T47D (cell line): ENCODE data around the gene MEGF6.

- RRBS: 6% methylated on average over 3 of the region's 29 CpGs
These were observed 27.6 kb downstream of the ARHGEF16 start for GRCh38 chr1:3481778-3482679.

GRCh38 chr1:3610267-3611133, 808 bp downstream of the MEGF6 start:
- RRBS: 0% methylated on average over 1 of the region's 31 CpGs

DNA sequence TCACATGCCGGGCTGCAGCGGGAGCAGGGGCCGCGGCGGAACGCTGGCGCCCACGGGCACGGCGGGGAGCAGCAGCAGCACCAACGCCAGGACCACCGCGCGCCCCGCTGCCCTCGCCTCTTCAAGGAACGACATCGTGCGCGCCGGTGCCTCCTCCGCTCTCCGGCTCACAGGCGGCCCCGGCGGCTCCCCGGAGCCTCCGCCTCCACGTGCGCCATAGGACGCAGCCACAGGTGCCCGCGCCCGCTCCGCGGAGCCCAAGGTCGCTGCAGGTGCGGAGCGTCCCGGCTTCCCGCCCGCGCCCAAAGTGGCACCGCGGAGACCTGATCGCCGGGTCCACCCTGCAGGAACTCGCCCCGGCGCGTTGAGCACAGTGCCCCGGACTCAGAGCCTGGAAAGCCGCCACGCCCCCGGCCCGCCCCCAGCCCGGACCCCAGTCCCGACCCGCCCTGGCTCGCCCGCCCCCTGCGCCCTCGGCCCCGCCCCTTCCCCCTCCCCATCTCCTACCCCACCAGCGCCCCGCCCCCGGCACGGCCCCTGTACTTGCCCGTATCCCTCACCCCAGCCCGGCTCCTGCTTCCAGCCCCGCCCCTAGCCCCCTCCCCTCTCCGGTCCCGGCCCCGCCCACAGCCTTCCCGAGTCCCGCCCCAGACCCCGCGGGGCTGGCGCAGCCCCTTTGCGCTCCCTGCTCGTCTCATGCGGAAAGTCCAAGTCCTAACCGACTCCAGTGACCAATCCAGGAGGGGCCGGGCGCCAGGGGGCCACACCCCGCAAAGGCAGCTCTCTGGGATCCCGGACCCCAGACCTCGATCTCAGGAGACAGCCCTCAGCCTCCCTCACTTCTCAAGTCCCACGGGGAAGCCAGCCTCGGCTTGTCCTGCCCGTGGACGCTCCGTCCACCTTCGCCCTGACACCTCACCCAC, at the start of gene MEGF6:
Gene MEGF6 (minus strand): TSS at position 375 of the 923 bp plus-strand sequence.
- RRBS: 2% methylated on average over 31 of the region's 94 CpGs

GRCh38 chr1:3631574-3632448, 7.0 kb downstream of the TPRG1L start:
- RRBS: 69% methylated on average over 2 of the region's 35 CpGs

GRCh38 chr1:3844788-3845418, 12.1 kb downstream of the CEP104 start:
- RRBS: no CpG with 5 or more reads among the region's 4 CpGs

DNA sequence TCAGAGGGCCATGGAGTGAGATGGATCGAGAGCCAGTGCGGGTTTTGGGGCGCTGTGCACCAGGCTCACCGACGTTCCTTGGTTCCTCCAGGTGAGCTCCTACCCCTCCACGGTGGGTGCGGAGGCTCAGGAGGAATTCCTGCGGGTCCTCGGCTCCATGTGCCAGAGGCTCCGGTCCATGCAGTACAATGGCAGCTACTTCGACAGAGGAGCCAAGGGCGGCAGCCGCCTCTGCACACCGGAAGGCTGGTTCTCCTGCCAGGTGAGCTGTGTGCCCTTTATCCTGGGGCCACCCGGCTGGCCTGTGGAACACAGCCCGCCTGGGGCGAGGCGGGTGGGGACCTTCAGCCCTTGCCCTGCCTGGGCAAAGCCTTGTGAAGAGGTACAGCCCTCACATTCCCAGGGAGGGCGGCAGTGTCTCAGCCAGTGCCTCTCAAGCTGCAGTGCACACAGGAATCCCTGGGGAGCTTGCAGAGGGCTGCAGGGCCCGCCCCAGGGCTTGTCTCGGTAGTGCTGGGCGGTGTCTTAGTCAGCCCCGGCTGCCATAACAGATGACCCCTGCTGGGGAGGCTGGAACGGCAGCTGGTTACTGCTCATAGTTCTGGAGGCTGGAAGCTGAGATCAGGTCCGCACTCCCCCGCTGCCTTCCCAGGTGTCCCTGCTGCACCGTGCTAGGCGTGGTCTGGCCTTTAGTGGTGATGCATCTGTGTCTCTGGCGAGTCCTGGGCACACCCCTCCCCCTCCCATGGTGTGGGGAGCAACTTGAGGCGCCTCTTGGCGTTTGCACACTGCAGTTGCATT, 12.4 kb downstream of the DFFB start:
- RRBS: 91% methylated on average over 4 of the region's 31 CpGs

GRCh38 chr1:3890443-3890854, 9.6 kb downstream of the C1orf174 start:
- RRBS: 100% methylated on average over 1 of the region's 14 CpGs

DNA sequence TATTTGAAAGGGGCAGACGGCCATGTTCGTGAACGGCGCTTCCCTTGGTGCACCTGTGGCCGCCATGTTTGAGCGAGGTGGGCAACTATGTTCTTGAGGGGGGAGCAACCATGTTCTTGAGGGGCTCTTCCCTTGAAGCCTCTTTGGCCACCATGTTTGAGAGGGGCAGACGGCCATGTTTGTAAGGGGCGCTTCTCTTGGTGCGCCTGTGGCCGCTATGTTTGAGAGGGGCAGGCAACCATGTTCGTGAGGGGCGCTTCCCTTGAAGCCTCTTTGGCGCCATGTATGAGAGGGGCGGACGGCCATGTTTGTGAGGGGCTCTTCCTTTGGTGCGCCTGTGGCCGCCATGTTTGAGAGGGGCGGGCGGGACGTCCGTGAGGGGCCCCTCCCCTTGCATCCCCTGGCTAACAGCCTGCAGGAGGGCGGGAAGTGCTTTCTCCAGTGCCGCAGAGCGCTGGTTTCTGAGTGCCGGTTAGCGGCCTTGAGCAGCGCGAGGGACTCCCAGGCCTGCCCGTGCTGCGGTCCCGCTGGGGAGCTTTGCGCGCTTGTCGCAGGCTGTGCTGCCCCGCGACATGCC, 571 bp upstream of the C1orf174 start:
- RRBS: no CpG with 5 or more reads among the region's 36 CpGs

DNA sequence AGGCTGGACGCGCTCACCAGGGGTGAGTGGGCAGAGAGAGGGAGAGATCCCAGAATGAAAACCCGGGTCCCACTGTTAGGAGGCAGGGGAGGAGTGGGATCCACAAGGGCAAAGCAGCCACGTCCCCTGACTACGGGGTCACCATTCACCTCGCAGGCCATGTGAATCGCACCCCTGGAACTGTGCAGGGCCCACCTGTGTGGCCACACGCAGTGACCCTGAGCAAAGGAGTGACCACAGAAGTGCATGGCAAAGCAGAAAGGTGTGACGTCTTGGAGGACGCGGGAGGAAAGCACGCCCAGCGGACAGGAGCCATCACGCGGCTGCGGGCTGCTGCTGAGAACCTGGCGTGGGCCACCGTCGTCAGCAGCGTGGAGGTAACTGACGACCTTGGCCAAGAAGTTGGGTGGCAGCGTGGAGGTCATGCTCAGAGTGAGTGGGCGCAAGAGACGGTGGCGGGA, 76.7 kb upstream of the C1orf174 start:
- RRBS: no CpG with 5 or more reads among the region's 25 CpGs

GRCh38 chr1:4166051-4166352, 265.9 kb upstream of the C1orf174 start:
- RRBS: no CpG with 5 or more reads among the region's 3 CpGs

DNA sequence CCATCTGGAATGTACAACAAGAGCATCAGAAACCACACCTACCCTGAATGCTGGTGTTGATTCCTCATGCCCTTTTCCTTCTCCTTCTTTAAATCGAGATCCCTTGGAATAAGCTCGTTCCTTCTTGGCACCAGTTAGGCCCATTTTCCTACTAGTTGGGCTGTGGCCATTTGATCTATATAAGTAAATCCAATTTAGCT, 170.4 kb upstream of the AJAP1 start:
- RRBS: no CpG with 5 or more reads among the region's 2 CpGs

- RRBS: no CpG with 5 or more reads among the region's 1 CpG
These were observed 98.1 kb upstream of the AJAP1 start for GRCh38 chr1:4556324-4556748.

DNA sequence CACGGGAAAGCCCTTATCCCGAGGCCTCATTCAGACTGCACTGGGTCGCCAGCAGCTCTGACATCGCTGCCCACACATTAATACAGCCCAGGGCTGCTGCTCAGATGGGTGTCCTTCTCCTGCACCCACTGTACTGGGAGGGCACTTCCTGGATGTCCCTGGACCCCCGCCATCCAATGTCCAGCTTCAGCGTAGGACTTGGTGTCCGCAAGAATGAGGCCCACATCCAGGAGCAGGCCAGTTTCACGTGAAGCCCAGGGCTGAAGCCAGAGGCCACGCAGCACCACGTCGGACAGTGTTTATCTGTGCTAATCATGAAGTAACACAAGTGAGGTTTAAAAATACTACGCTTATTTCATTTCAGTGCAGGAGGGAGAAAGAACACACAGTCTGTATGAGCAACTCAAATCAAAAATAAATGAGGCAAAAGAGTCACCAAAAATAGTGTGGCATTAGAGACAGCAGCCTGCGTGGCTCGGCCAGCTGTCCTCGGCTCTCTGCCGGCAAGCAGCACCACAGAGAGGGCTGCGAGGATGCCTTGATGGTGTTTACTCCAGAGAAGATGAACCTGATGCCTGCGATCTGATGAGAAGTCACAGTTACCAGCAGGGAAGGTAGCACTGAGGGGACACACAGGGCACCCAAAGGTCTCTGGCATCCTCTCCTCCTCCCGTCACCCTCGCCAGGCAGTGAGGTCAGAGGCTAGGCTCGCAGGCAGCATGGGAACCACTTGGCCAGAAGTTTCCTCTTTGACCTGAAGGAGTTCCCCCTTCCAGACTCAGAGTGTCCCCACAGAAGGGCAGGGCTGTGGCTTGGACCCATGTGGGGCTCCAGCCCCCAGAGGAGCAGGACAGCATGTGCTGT, 22.1 kb upstream of the NPHP4 start:
- RRBS: no CpG with 5 or more reads among the region's 21 CpGs

DNA sequence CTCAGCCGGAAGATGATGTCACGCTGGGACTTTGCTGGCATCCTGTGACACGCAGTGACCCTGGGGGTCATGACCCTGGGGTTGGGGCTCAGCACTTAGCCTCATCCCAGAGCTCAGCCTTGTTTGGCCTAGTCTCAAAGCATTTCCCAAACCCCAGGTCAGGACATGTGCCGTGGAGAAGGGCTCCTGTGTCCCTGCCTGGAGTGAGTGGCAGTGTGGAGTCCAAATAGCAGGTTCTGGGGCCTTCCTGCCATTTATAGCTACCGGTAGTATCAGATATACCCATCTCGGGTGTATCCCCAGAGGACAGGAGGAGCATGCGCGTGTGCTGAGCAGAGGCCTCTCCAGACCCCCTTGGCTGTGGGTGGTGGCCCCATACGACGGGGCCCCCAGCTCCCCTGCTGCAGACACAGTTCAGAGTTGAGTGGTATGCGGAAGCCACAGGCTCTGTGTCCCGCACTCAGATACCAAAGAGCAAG, 377 bp upstream of the KCNAB2 start:
- RRBS: no CpG with 5 or more reads among the region's 12 CpGs

DNA sequence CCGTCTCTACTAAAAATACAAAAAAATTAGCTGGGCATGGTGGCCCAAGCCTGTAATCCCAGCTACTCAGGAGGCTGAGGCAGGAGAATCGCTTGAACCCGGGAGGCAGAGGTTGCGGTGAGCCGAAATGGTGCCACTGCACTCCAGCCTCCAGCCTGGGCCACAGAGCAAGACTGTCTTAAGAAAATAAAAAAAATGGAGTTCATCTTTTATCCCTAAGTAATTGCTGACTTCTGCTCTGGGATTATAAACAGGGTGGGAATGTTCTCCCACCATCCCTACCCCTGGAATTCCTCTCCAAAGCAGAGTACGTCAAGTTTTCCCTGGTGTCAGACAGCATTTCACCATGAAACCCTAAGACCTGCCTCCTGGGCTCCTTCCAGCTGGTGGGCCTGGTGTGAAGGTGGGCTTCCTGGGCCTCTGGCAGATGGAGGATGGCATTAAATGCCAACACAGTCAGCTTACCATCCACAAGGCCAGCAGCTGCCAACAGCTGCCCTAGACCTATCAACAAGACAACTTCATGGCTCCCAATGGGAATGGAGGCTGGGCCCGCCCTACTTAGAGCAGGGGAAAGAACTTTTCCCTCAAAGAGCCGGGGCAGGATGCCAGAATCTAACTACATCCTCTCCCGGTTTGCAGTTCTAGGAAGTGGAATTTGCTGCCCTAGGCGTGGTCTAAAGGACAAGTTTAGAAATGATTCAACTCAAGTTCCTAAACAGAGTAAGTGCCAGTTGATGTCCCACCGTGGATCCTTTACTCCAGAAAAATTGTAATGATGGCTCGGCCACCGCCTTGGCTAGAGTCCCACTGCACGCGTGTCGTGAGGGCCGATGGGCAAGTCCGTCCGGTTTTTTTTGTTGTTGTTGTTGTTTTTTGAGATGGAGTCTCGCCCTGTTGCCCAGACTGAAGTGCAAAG, 13.3 kb downstream of the ICMT start:
- RRBS: no CpG with 5 or more reads among the region's 20 CpGs

GRCh38 chr1:6269678-6270447, 9.0 kb upstream of the GPR153 start:
- RRBS: 56% methylated on average over 1 of the region's 23 CpGs

GRCh38 chr1:6350356-6350769, 43.2 kb downstream of the ACOT7 start:
- RRBS: no CpG with 5 or more reads among the region's 13 CpGs

GRCh38 chr1:6420592-6421051, 903 bp upstream of the HES2 start:
- RRBS: 85% methylated on average over 8 of the region's 36 CpGs

GRCh38 chr1:6464202-6465016, 1.6 kb downstream of the TNFRSF25 start:
- RRBS: no CpG with 5 or more reads among the region's 15 CpGs

DNA sequence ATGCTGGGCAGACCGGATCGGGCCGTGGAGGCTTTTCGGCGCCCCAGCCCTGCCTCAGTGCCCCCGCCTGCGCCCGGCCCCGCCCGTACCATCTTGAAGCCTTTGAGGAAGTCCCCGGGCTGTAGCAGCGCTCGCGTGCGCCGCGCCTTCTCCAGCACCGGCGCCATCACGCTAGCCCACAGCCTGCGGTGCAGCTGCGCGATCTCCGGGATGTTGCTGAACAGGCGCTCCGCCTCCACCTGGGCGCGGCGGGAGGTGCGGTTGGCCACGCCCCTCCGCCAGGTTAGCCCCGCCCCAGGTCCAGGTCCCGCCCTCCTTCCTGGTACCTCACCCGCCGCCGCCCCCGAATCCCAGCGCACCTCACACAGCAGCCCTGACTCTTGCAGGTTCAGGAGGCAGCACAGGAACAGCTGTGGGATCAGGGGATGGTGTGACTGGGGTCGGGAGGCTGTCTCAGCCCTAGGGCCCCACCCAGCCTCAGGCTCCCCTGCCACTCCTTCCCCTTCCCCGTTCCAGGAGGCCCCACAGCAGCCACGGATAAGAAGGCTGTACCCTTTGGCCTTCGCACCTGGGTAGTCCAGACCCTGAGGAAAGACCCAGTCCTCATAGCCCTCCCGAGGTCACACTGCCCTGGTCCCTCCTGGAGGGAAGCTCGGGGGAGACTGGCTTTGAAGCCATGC, 5.6 kb upstream of the TNFRSF25 start:
- RRBS: 96% methylated on average over 21 of the region's 45 CpGs